SJCRH30 (cell line): ENCODE data around the gene NXPE1.

DNA sequence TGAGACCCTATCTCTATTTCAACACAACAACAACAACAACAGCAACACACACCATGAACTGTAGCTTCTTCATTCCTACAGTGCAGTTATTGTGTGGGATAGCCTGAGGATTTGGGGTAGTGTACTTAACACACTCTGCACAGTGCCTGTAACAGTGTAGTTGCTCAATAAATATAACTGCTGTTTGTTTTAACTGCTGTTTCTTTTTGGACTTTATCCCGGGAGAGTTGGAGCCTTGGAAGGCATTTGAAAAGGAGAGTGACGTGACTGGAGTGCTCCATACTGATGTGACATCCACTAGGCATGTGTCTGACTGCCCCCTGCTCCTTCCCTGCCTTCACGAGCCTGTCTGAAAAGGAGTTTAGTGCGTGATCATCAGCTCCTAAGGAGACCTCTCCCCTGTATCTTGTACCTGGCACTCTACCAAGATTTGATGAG is 22.8 kb downstream of the ZBTB16 start:
- RAMPAGE, long total RNA: no peak

GRCh38 chr11:114150894-114151161 is 91.3 kb downstream of the ZBTB16 start:
- RAMPAGE, long total RNA: no peak

DNA sequence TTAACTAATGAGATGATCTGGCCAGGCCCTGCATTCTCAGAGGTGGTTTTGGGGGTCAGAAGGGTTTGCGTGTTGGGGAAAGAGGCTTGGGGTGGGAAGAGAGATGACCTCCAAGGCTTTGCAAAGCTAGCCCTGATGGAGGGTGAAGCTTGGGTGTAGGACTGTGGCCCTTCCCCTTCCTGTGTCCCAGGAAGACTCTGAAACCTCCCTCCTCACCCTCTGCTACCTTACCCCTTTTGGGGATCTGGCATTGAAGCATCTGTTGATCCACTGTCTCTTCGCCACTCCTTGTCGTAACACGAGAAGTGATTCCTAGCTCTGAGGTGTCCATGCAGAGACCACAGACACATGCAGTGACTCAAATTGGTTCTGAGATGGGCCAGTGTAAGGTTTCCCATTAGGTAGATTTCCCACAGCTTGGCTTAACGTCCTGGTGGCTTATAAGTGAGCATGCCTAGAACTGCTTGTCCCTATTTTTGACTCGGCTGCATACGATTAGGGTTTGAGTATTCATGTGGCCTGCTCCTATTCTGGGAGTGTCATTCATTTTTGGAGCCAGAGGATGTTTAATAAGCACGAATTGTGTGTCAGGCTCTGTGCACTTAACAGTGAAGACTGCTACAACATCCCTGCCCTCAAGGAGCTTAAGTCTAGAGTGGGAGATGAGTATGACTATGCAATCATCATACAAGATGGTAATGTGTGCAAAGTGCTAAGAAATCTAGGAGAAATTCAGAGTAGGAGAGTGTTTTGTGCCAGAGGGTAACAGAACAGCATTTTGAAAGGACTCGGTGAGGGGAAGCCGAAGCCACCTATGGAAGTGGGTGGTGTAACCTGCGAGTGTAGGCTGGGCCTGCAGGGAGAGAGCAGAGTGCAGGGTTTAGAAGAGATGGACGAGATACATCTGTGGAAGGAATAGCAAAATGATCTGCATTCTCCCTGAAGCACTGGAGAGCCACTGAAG is 101.6 kb downstream of the ZBTB16 start:
- RAMPAGE, long total RNA: no peak

DNA sequence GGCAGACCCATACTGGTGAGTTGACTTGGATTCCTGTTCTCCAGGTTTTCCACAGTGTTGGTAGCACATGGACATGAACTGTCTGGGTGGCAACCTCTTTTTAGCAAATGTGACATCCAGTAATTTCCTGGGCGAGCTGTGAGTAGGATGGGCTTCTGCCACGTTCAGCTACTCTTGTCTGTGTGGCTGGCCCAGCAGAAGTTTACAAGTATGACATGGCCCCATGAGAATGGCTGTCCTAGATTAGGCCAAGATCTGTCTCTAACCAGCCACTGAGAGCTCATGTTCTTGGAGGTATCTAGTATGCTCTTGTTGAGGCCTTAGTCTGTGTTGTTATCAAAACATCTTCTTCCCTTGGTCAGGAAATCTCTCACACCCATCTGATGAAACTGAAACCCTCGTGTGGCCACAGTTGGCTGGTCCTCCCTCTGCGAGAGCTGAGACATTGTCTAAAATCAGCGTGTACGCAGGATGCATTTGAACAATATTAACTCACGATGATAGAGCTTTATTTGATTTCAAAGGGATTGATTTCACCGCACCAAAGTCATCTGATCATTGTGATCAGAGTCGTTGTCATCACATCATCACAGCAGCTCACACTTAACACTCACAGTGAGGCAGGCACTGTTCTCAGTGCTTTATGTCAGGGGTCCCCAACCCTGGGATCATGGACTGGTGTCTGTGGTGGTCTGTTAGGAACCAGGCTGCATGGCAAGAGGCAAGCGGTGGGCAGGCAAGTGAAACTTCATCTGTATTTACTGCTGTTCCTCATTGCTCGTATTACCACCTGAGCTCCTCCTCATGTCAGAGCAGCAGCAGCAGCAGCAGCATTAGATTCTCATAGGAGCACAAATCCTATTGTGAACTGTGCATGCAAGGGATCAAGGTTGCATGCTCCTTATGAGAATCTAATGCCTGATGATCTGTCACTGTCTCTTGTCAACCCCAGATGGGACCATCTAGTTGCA is 108.9 kb upstream of the NNMT start:
- RAMPAGE, long total RNA: no peak

- RAMPAGE, long total RNA: no peak
These were observed 80.4 kb upstream of the NNMT start for GRCh38 chr11:114215651-114216298.

GRCh38 chr11:114224247-114224786 is 71.9 kb upstream of the NNMT start:
- RAMPAGE, long total RNA: no peak

GRCh38 chr11:114254846-114255388 is 41.3 kb upstream of the NNMT start:
- RAMPAGE, long total RNA: no peak

DNA sequence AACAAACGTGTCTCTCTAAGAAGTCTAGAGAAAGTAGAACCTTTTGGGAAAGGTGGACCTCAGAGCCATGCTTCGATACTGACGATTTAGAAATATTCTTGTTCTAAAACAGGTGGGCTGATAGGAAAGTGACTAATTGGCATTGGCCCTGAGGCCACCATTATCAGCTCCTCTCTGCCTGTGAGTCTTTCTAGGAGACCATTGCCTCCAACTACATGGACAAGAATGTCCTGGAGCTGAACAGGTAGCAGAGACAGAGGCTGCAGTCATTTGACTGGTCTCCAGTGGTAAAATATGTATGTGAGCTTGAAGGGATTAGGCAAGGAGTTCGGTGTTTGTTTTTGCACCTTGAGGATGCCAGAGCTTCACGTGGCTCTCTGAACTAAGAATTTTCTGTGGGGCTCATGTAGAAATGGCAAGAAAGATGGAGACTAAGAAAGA is 22.0 kb upstream of the NNMT start:
- RAMPAGE, long total RNA: no peak

- RAMPAGE, long total RNA: no peak
These were observed 2.5 kb downstream of the NNMT start for GRCh38 chr11:114298663-114299185.

DNA sequence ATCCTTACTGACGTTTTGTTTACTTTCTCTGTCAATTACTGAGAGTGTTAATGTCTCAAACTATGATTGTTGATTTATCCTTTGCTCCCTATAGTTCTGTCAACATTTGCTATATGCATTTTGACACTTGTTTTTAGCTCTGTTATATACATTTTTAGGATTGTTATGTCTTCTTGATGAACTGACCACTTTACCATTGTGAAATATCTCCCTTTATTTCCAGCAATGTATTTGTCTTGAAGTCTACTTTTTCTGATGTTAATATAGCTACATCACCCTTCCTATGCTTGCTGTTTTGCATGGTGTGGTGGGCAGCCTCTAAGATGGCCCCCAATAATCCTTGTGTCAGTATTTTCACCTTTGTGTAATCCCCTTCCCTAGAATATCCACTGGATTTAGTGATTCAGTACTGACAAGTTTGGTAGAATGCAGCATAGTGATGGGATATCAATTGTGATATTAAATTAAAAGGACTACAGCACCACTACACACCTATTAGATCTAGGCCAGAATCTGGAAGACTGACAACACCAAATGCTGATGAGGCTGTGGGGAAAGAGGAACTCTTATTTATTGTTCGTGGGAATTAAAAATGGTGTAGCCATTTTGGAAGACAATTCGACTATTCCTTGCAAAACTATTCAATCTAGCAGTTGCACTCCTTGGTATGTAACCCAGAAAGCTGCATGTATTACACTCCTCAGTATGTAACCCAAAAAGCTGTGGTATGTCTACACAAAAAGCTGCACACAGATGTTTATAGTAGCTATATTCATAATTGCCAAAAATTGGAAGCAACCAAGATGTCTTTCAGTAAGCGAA is 4.6 kb downstream of the NNMT start:
- RAMPAGE, long total RNA: no peak

- RAMPAGE, long total RNA: no peak
These were observed 3.5 kb downstream of the NXPE1 start for GRCh38 chr11:114556053-114556771.

GRCh38 chr11:114559122-114559960 is at the start of gene NXPE1:
TSS of gene NXPE1 (minus strand) at chr11:114559881.
- RAMPAGE, long total RNA: no peak

- RAMPAGE, long total RNA: no peak
These were observed 537 bp downstream of the APOA5 start for GRCh38 chr11:116791111-116791573.

GRCh38 chr11:116843796-116844532 is 6.5 kb upstream of the APOA1 start:
- RAMPAGE, long total RNA: no peak

GRCh38 chr11:116894076-116894859 is 56.8 kb upstream of the APOA1 start:
- RAMPAGE, long total RNA: no peak

DNA sequence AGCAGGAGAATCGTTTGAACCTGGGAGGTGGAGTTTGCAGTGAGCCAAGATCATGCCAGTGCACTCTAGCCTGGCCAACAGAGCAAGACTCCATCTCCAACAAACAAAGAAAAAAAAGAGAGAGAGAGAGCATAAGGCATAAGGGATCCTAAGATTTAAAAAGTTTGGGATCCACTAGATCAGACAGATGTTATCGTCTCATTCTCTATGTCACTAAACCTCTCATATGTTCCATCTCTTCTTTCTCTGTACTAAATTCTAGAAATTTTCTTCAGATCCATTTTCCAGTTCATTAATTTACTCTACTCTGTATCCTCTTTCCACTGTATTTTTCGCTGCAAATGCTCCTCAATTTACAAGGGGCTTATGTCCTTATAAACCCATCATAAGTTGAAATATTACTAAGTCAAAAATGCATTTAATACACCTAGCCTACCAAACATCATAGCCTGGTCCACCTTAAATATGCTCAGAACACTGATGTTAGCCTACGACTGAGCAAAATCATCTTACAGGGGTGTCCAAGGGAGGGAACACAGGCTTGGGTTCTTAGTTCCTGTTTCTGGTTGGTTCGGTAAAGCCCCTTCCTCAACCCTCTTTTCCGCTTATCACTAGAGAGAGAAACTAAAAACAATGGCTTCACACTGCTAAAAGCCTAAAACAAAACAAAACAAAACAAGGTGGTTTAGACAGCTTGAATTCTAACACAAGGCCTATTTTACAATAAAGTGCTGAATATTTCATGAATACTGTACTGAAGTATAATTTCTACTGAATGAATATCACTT is 118.3 kb downstream of the SIK3 start:
- RAMPAGE, long total RNA: no peak

- RAMPAGE, long total RNA: no peak
These were observed 62.4 kb downstream of the SIK3 start for GRCh38 chr11:117035884-117036214.

DNA sequence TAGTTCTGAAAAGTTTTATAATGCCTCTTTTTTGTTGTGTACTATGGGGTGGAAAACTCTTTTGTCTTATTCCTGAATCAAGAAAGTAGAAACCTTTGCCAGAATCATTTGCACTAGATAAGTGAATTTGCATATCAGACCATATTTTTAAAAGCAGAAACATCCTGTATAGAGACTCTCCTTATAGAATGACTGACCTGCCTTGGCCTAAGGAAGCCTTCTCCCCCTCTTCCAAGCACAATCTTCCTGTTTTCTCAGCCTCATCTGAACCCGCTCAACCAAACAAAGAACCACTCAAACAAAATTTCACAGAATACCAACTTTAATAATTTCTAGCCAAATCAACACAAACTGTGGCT is 60.3 kb downstream of the SIK3 start:
- RAMPAGE, long total RNA: no peak

- RAMPAGE, long total RNA: no peak
These were observed 5.2 kb downstream of the SIK3 start for GRCh38 chr11:117092859-117093606.

GRCh38 chr11:117196865-117197656 is 2.1 kb upstream of the TAGLN start:
- RAMPAGE, long total RNA: no peak